Metanephros (tissue), 2 donors: Measurements from ENCODE around the gene ALX3.

- RAMPAGE, long total RNA = no peak
Observed at GRCh38 chr1:108936809-108937395, 26.4 kb downstream of the CLCC1 start.

- RAMPAGE, long total RNA = no peak
Observed at GRCh38 chr1:109089990-109090480, 529 bp upstream of the TMEM167B start.

DNA sequence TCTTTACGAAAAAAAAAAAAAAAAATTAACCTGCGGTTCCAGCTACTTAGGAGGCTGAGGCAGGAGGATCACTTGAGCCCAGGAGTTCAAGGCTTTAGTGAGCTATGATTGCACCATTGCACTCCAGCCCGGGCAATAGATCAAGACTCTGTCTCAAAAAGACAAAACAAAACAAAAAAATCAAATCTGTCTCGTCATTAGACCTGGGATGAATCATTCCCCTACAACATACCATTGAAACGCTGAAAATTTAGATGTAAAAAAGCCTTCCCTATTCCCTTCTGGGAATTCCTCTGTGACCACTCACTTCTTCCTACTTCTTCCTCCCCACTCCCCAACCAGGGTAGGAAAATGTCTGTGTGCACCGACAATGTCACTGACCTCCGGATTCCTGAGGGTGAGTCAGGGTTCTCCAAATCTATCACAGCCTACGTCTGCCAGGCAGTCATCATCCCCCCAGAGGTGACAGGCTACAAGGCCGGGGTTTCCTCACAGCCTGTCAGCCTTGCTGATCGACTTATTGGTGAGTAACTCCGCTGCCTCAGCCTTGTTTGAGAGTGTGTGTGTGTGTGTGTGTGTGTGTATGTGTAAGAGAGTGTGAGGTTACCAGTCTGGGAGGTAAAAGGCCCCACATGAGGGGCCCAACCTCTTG, 16.5 kb upstream of the SARS1 start:
- RAMPAGE, long total RNA = no peak

DNA sequence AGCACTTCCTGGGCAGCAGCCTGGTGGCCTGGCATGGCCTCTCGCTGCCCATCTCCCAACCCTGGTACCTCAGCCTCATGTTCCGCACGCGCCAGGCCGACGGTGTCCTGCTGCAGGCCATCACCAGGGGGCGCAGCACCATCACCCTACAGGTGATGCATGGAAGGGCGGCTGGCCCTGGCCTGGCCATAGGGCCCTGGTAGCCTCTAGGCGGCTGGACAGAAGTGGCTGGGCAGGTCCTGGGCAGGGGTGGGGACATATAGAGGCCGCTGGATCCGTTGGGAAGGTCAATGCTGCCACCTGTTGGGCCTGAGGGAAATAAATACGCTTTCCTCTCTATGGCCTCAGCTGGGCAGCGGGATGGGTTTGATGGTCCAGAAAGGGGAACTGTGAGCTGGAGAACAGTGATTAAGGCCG, 14.3 kb downstream of the CELSR2 start:
- RAMPAGE, long total RNA = no peak

DNA sequence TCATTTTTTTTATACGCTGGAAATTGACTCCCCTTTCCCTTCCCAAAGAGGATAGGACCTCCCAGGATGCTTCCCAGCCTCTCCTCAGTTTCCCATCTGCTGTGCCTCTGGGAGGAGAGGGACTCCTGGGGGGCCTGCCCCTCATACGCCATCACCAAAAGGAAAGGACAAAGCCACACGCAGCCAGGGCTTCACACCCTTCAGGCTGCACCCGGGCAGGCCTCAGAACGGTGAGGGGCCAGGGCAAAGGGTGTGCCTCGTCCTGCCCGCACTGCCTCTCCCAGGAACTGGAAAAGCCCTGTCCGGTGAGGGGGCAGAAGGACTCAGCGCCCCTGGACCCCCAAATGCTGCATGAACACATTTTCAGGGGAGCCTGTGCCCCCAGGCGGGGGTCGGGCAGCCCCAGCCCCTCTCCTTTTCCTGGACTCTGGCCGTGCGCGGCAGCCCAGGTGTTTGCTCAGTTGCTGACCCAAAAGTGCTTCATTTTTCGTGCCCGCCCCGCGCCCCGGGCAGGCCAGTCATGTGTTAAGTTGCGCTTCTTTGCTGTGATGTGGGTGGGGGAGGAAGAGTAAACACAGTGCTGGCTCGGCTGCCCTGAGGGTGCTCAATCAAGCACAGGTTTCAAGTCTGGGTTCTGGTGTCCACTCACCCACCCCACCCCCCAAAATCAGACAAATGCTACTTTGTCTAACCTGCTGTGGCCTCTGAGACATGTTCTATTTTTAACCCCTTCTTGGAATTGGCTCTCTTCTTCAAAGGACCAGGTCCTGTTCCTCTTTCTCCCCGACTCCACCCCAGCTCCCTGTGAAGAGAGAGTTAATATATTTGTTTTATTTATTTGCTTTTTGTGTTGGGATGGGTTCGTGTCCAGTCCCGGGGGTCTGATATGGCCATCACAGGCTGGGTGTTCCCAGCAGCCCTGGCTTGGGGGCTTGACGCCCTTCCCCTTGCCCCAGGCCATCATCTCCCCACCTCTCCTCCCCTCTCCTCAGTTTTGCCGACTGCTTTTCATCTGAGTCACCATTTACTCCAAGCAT, 8.3 kb downstream of the PSRC1 start:
- RAMPAGE, long total RNA = no peak

- RAMPAGE, long total RNA = no peak
Observed at GRCh38 chr1:109312109-109312778, 5.4 kb upstream of the MYBPHL start.

DNA sequence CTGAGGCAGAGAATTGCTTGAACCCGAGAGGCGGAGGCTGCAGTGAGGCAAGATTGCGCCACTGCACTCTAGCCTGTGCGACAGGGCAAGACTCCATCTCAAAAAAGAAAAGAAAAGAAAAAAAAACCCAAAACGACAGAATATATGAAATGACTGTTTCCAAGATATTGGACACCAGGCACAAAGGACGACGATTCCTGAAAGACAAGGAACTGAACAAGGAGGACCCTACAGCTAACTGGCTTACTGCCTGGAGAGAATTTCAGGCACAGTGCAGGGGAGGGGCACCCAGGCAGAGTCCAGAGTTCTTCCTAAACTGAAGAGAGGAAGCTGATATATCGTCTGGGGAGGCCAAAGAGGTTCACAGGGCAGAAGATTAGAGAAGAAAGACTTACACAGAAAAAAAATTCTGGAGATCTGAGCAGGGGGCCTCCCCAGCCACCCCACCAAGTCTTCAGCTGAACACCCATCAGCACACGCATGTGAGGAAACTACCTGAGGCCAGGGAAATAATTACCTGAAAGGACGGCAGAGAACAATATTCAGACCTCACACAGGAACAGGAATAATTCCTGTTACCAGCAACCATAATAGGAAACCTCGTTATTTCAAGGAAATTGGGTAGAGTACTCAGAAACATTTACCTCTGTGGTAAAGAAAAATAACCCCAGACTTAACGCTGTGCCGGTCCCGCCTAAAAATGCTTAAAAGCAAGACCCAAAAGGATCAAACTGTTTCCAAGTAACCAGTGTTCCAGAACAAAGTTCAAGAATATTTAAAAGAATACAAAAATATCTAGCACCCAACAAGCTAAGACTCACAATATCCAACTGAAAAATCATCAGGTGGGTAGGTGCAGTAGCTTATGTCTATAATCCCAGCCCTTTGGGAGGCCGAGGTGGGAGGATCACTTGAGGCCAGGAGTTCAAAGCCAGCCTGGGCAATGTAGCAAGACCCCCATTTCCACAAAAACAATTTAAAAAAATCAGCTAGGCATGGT, 24.5 kb downstream of the SORT1 start:
- RAMPAGE, long total RNA = no peak

DNA sequence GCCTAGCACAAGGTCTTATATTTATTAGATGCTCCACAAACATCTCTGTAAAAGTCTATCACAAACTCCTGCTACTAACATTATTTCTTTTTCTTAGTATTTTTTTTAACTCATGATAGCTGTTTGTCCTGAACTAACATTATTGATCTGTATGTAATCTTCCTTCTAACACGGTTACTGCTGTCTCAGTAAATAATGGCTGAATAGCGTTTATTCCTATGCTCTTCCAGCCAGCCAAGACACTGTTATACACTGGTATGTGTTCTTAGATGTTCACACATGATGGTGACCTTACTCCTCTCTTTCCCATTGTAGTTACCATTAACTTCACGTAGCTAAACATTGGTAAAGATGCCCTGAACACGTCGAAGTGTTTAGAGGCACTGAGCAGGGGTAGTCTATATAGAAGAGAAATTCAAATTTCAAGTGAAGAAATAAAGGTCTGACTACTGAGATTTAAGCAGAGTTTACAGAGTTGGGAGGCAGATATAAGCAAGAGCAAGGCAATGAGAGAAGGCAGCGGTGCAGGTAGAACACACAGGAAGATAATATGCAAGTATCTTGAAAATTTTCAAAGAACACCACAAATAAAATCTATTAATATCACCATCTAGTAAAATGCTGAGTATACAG, 20.3 kb downstream of the SORT1 start:
- RAMPAGE, long total RNA = no peak

GRCh38 chr1:109482927-109483564, 659 bp upstream of the ATXN7L2 start:
- RAMPAGE, long total RNA = no peak

DNA sequence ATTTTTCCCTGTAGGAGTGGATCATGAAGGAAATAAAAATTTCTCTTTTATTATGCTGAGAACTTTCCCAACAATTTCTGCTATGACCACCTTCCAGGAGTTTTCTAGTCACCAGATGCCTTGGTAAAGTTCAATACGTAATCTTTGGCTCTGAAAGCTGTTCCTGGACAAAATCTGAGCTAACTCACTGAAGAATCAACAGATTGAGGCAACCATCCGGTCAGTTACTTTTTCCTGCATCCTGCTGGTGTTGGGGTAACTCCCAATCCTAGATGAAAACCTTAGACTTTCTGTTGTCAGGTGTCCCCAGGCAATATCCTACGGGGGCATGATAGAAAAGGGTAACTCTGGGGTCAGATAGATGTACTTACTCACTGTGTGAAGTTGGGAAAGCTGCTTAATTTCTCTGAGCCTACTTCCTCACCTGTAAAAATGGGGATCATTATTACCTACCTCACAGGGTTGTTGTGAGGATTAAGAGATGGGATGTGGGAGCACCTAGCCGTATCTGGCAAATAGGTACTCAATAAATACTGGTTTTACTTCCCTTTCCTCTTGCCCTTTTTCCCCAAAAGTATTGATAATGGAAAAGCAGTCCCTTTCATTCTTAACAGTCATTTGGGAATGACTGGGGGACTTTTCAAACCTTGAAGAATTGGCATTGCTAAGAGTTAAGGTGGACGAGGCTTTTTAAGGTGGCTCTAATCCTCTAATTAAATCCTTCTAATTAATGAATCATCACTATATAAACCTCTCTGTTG, 1.5 kb upstream of the GNAI3 start:
- RAMPAGE, long total RNA = no peak

DNA sequence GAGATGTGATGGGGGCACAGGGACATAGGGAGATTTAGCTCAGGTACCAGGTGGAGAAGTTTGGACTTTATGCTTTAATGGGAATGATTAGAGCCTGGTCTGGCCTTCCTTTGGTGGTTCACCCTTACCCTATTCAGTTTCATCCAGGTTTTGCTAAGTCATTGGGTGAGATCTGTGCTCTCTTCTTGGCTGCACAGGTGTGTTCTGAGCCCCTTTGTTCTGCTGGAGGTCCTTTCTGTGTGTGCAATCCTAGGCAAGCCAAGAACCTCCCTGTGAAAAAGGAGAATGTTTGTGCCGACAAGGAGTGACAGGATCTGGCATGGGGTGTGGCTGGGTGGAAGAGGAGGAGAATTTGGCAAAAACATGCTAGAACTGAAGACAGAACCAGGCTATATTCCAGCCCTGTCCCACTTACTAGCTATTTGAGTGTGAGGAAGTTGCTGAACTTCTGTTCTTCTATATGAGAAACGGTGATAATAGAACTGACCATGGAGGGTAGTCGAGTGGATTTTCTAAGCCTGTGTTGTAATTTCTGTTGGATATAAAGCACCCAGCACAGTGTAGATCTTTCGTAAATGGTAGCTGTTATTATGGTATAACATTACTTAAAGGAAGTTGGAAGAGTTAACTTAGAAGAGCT, 4.6 kb downstream of the GSTM5 start:
- RAMPAGE, long total RNA = no peak

DNA sequence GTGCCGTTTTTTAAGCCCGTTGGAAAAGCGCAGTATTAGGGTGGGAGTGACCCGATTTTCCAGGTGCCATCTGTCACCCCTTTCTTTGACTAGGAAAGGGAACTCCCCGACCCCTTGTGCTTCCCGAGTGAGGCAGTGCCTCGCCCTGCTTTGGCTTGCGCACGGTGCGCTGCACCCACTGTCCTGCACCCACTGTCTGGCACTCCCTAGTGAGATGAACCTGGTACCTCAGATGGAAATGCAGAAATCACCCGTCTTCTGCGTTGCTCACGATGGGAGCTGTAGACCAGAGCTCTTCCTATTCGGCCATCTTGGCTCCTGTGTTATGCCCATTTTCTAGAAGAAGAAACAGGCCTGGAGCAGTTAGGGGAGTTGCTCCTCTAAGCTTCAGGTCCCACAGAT, 7.8 kb upstream of the GSTM3 start:
- RAMPAGE, long total RNA = no peak

- RAMPAGE, long total RNA = no peak
Observed at GRCh38 chr1:109762943-109763421, 741 bp downstream of the EPS8L3 start.

DNA sequence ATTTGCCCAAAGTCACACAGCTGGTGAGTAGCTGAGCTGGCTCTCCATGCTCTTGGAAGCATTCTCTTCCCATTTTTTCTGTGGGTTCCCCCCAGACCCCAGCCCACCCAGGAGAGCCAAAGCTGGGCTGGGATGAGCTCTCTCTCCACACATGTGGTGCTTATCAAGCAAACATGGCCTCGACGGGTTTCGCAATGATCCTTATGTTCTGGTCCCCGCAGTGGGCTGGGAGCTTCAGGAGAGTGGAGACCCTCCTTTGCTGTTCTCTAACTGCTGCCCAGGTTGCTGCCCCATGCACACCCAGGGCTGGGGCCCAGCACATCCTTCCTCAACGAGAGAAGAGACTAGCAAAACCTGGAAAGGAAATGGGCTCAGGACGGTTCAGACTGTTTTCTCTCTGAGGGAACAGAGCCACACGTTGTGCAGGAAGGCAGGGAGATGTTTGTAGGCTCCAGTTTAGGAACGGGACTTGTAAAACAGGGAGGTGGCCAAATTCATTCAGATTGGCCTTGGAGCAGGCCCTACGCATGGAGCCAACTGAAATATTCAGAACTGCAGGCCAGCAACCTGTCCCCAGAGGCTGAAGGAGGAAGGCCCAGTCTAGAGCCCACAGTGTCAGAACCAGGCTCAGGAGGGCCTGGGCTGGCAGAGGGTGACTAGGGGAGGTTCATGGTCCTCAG, 27.3 kb upstream of the CSF1 start:
- RAMPAGE, long total RNA = no peak

GRCh38 chr1:109898850-109899169, 11.8 kb upstream of the CSF1 start:
- RAMPAGE, long total RNA = no peak

DNA sequence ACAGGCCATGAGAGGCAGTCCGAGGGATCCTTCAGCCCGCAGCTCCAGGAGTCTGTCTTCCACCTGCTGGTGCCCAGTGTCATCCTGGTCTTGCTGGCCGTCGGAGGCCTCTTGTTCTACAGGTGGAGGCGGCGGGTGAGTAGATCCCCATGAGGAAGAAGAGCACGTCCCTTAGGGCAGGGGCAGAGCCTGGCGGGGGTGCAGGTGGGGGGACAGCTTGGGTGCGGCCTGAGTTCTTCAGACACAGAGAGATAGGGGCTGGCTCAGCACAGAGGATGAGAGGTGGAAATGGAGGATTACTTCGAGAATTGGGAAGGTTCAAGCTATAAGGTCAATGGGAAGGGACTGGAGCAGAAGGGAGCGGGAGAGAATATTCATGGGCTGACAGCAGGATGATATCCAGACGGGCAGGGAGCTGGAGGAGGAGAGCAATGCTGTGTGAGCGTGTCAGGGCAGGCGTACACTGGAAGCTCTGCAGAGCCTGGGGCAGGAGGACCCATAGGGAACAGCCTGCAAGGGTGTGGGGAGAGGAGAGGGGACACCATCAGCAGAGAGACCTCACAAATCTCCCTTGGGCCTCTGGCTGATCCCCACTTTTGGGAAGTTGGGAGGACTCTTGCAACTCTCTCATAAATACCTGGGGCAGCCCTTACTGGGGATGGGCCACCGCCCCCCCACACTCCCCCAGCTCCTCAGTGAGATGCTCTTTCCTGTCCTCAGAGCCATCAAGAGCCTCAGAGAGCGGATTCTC, 13.6 kb downstream of the CSF1 start:
- RAMPAGE, long total RNA = no peak

DNA sequence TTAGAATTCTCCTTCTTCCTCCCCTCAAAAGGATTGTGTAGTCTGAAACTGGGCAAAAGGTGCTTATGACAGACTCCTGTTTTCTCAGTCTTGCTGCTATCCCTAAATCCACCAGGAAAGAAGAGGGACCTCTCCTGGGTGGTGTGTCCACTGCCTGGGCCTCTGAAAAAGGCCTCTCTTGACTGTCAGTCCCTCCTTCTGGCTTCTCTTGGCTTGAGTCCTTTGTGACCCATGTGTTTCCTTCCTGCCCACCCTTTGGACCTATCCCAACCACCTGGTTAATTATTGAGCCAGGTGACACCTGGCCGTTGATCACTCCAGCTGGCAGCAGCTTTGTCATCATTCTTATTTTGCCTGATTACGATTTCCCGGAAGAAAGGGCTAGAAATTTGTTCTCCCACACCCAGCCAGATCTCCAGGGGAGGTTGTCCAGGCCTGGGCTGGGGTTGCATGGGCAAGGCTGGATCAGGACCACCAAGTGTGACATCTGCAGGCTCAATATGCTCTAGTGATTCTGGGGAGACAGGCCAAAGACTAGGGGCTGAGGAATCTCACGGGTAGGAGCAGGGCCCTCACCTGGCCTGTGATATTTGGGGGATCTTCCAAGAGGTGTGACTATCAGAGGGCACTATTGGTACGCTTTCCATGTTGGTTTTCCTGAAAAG, 24.8 kb downstream of the CSF1 start:
- RAMPAGE, long total RNA = no peak

DNA sequence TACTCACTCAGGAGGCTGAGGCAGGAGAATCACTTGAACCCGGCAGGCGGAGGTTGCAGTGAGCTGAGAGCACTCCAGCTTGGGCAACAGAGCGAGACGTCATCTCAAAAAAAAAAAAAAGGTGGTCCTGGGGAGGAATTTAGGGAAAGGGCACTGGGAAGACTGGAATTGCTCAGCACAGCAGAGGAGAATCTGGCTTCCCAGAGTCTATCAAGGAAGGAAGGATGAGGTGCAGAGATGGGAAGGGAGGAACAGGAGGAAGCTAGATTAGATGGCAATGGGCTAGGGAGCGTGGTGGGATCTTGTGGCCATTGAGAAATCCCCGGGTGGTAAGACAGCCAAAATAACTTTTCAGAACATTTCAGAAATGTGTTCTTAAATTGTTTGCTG, 1.3 kb upstream of the AHCYL1 start:
- RAMPAGE, long total RNA = no peak

DNA sequence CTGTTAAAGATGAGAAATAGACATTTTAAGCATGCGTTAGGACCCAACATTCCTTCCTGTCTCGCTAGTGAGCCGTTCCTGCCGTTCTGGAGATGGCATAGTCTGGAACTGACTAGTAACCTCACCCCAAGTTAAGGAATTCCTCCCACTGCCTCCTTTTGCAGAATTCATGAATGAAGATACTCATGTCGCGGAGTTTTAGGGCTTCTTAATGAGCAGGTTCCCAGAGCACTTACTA, 943 bp downstream of the STRIP1 start:
- RAMPAGE, long total RNA = no peak

DNA sequence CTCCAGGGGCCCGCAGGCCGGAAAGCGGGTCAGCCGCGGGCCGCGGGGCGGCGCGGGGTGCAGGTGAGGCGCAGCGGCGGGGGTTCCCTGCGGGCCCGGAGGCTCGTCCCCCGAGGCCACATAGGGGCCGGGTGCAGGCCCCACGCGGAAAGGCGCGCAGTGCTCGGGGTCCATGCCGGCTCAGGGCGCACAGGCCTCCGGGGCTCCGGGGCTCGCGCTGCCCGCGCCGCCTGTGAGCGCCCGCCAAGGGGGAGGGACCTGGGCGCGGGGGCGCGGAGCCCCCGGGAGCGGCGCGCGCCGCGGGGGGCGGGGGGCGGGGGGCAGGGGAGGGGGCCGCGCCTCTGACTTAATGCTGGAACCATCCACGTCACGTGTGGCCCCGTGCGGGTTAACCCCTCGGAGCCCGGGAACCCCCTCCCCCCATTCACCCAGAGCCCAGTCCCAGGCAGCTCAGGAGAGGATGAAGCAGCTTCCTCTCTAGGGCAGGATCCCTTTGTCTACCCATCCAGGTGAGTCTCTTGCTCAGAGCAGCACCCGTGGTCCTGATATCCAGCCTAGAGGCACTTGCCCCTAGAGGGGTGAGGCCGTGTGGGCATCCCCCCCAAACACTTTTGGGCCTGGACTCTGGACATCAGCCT, at the start of gene ALX3:
Gene ALX3 (minus strand): TSS at position 234 of the 638 bp plus-strand sequence.
- RAMPAGE, long total RNA = no peak